Ovary (tissue), 7 donors: ENCODE measurements around the gene TANC1.

GRCh38 chr2:156803148-156803814 is 367.1 kb downstream of the GPD2 start:
- PRO-cap, 7 experiments = no peak in any of the 7 experiments
- RAMPAGE, long total RNA, 2 experiments = no peak in any of the 2 experiments

GRCh38 chr2:157182773-157183123 is 74.8 kb upstream of the GALNT5 start:
- PRO-cap, 7 experiments = no peak in any of the 7 experiments
- RAMPAGE, long total RNA, 2 experiments = no peak in any of the 2 experiments

GRCh38 chr2:157442661-157442947 is 1.3 kb downstream of the CYTIP start:
- PRO-cap, 7 experiments = no peak in any of the 7 experiments
- RAMPAGE, long total RNA, 2 experiments = no peak in any of the 2 experiments

DNA sequence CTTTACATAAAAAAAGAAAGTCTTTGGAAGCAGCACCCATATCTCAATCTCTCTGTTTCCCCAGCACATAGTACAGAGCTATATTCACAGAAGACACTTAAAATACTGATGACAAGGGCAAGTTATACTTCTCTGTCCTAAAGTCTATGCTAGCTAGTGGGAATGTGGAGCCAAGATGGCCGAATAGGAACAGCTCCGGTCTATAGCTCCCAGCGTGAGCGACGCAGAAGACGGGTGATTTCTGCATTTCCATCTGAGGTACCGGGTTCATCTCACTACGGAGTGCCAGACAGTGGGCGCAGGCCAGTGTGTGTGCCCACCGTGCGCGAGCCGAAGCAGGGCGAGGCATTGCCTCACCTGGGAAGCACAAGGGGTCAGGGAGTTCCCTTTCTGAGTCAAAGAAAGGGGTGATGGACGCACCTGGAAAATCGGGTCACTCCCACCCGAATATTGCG is 62.4 kb downstream of the ACVR1C start:
- PRO-cap, 7 experiments = no peak in any of the 7 experiments
- RAMPAGE, long total RNA, 2 experiments = no peak in any of the 2 experiments

- PRO-cap, 7 experiments = no peak in any of the 7 experiments
- RAMPAGE, long total RNA, 2 experiments = no peak in any of the 2 experiments
Observed at GRCh38 chr2:157790631-157791289, 85.4 kb downstream of the ACVR1 start.

DNA sequence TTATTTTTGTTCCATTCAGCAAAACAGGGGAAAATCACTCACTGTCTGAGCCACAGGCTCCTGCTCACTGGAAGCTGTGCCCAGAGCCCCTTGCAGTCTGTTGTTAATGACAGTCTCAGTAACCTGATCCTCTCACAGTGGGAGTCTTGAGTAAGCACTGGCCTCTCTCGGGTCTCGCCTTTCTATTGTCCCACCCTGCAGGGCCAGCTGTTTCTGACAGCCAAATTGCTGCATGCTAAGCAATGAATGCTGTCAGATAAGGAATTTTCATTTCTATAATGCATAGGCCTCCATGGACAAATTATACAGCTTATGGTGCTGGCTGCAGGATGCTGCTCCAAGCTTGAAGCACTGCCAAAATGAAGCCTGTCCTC is 37.1 kb downstream of the ACVR1 start:
- PRO-cap, 7 experiments = no peak in any of the 7 experiments
- RAMPAGE, long total RNA, 2 experiments = no peak in any of the 2 experiments

- PRO-cap, 7 experiments = no peak in any of the 7 experiments
- RAMPAGE, long total RNA, 2 experiments = no peak in any of the 2 experiments
Observed at GRCh38 chr2:158130648-158131459, 29.2 kb downstream of the UPP2 start.

DNA sequence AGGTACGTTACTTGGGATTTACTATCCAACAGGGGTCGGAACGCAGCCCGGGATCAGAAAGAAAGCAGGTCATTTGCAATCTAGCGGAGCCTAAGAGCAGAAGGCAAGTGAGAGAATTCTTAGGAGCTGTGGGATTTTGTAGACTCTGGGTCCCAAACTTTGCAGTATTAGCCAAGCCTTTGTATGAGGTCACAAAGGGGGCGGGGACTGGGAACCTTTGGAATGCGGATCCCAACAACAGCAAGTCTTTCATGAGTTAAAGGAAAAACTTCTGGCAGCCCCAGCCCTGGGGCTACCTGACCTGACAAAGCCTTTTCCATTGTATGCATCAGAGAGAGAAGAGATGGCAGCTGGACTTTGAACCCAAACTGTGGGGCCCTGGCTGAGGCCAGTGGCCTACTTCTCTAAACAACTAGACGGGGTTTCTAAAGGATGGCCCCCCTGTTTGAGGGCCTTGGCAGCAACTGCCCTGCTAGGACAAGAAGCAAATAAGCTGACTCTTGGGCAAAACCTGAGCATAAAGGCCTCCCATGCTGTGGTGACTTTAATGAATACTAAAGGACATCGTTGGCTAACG is 73.3 kb downstream of the DAPL1 start:
- PRO-cap, 7 experiments = no peak in any of the 7 experiments
- RAMPAGE, long total RNA, 2 experiments = no peak in any of the 2 experiments

GRCh38 chr2:158954359-158954858 is 14.0 kb upstream of the TANC1 start:
- PRO-cap, 7 experiments = peak in 2 of 7 experiments; most common minus-strand start chr2:158954508 (in 2)
- RAMPAGE, long total RNA, 2 experiments = no peak in any of the 2 experiments

GRCh38 chr2:158968288-158968763 is at the start of gene TANC1:
Gene TANC1 (plus strand): TSS chr2:158968640.
- PRO-cap, 7 experiments = peak in 7 of 7 experiments; most common plus-strand start chr2:158968646 (in 6); most common minus-strand start chr2:158968478 (in 4)
- RAMPAGE, long total RNA, 2 experiments = start-site peak on the plus strand in 2 of 2 experiments, at chr2:158968640-158968678 at its widest, 257 to 419 reads per replicate

DNA sequence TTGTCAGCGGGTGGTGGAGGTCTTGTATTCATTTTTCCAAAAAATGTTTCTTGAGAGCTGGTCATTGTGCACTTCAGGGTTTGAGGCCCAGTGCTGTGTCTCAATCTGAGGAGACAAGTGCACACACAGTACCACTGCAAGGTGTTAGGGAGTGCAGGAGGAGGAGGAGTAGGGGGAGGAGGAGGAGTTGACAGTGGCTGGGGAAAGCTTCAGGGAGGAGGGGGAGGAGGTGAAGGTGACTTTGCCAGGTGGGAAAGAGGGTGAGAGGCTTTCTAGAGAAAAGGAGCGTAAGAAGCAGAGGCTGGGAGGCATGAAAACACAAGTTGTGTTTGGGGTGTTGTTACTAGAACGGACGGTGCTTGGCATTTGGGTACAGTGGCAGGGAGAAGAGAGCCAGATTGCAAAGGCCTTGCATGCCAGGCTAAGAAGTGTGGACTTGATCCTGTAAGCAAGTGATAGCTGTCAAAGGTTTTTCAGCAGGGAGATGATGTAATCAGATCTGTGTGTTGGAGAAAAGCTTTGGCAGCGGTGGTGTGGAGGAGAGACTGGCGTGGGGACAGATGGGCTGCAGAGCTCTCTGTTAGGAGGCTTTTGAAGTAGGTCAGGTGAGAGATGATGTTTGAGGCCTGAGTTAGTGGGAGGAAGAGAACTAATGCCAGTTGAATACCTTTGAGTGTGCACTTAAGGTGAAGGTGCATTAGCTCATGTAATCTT is 16.2 kb downstream of the TANC1 start:
- PRO-cap, 7 experiments = no peak in any of the 7 experiments
- RAMPAGE, long total RNA, 2 experiments = no peak in any of the 2 experiments

GRCh38 chr2:159141165-159141740 is 145.2 kb downstream of the WDSUB1 start:
- PRO-cap, 7 experiments = no peak in any of the 7 experiments
- RAMPAGE, long total RNA, 2 experiments = no peak in any of the 2 experiments

DNA sequence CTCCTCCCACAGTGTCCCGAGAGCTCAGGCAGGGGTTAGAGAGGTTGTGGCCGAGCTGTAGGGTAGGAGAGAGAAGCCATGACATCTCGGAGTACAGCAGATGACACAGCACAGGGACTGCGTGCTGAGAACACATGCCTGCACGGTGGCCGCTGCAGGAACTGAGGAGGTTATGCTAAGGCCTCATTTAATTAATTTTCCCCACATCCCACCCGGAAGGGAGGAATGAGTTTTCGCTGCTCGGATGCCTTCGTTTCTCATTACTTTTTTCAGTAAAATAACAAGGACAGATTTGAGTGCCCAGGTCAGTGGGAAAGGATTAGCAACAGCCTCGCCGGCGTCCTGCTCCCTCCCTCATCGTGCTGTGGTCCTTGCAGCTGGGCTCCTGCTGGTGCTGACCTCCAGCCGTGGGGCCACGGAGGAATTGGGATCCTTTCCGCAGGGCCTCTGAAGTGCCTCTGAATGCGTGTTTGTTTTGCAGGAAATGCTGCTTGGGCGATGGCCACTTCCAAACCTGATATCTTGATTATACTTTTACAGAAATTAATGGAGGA is 61.2 kb downstream of the WDSUB1 start:
- PRO-cap, 7 experiments = no peak in any of the 7 experiments
- RAMPAGE, long total RNA, 2 experiments = no peak in any of the 2 experiments

DNA sequence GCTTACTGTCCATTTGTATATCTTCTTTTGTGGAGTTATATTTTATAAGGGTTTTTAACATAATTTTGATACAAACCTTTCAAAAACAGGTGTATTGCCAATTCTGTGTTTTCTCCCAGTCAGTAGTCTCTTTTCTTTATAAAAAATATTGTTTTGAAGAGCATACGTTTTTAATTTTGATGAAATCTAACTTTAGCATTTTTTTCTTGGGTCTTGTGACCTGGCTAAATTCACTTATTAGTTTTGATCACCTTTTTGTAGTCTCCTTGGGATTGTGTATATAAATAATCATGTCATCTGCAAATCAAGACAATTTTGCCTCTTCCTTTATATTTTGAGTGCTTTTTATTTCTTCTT is 22.0 kb upstream of the WDSUB1 start:
- PRO-cap, 7 experiments = no peak in any of the 7 experiments
- RAMPAGE, long total RNA, 2 experiments = no peak in any of the 2 experiments

DNA sequence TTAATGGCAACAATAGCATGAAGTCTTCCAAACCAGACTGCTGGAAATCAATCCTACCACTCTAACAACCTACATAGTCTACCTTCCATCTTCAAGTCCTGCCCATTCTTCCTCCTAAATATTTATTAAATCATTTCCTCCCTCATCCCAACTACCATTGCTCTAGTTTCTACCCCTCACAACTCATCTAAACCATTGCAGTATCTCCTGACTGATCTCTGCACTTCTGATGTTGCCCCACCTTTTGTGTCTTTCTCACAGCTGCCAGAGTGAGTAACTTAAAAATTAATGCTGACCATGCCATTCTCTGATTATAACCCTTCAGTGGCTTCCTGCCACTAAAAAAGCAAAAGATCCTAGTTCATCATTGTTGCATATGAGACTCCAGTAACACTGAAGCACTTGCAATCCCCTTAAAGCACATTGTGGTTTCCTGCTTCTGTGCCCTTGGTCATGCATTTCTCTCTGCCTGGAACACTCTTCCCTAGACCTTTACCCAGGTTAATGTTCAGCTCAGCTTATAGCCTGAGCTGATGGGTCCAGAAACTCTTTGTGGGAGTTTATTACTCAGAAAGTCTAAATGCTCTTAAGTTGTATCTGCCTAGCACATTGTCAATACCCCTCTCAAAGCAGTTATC is 95.0 kb upstream of the WDSUB1 start:
- PRO-cap, 7 experiments = no peak in any of the 7 experiments
- RAMPAGE, long total RNA, 2 experiments = no peak in any of the 2 experiments

- PRO-cap, 7 experiments = no peak in any of the 7 experiments
- RAMPAGE, long total RNA, 2 experiments = no peak in any of the 2 experiments
Observed at GRCh38 chr2:159385014-159385404, 98.5 kb upstream of the WDSUB1 start.

- PRO-cap, 7 experiments = no peak in any of the 7 experiments
- RAMPAGE, long total RNA, 2 experiments = no peak in any of the 2 experiments
Observed at GRCh38 chr2:159497077-159497818, 119.1 kb downstream of the BAZ2B start.

DNA sequence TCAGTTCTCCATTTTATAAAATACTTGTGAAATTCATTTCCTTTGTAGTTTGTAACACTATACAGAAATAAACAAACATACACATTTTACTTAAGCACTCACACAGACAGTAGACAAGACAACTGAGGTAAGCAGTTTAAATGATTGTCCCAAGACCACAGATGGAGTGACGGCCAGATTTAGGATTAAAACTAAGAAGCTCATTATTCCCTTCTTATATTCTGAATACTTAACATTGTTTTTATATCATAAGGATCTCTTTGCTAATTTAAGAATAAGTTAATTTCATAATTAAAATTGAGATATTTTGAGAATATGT is 100.9 kb downstream of the BAZ2B start:
- PRO-cap, 7 experiments = no peak in any of the 7 experiments
- RAMPAGE, long total RNA, 2 experiments = no peak in any of the 2 experiments

GRCh38 chr2:159617663-159617976 is 1.3 kb upstream of the BAZ2B start:
- PRO-cap, 7 experiments = no peak in any of the 7 experiments
- RAMPAGE, long total RNA, 2 experiments = no peak in any of the 2 experiments

GRCh38 chr2:159721132-159721712 is 8.9 kb downstream of the MARCHF7 start:
- PRO-cap, 7 experiments = no peak in any of the 7 experiments
- RAMPAGE, long total RNA, 2 experiments = no peak in any of the 2 experiments